REH cell (cell line): ENCODE results near the gene ANKRD11.

GRCh38 chr16:89277630-89278260 is 60.2 kb downstream of the ZNF778 start:
- PRO-cap: no peak

GRCh38 chr16:89285076-89285576 is 67.6 kb downstream of the ZNF778 start:
- PRO-cap: no peak

GRCh38 chr16:89286071-89286390 is 68.5 kb downstream of the ZNF778 start:
- PRO-cap: no peak

GRCh38 chr16:89300387-89301132 is 83.1 kb downstream of the ZNF778 start:
- PRO-cap: no peak

- PRO-cap: no peak
Measured at GRCh38 chr16:89318765-89319352, 101.4 kb downstream of the ZNF778 start.

DNA sequence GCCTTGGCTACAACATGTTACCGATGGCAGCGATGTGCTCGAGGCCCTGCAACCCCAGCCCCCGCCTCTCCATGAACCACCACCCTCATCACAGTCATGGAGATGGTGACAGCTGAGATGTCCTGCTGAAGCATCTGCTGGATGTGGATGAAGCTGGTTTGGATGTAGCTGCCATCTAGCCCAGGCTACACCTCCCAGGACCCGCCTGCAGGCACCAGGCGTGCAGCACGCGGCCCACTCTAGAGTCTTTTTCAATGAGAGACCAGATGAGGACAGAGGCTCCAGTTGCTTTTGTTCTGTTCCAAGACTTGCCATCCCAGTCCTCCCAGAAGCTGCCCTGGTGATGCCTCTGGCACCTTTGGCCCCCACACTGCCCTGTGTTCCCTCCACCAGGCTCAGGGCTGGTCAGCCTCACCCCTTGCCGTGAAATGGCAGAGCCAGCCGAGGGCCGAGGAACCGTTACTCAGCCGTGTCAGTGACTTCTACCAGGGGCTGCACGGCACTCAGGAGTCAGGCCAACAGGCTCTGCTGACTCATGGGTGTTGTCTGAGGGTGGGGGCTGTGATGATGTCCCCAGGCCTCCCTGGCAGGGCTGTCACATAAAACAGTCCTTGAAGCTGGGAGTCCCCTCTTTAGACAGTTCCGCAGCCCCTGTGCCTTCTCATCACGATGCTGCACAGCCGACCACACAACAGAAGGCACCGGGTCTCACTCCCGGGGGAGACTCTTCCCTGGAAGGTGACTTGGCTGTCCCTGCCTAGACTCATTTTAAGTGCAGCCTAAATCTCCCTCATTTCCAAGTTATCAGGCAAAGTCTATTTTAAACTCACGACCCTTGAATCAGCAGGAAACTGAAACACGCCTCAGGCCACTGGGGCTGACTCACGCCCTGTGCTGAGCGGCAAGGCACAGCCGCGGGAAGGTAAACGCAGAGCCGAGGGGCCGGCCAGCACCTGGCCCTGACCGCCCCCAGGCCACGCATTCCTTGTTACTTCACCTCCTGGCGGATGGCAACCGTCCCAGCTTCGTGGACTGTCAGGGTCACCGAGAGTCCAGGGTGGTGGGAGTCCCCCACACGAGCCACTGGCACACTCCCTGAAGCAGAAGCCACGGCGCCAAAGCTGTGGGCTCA is 102.4 kb downstream of the ZNF778 start:
- PRO-cap: no peak

DNA sequence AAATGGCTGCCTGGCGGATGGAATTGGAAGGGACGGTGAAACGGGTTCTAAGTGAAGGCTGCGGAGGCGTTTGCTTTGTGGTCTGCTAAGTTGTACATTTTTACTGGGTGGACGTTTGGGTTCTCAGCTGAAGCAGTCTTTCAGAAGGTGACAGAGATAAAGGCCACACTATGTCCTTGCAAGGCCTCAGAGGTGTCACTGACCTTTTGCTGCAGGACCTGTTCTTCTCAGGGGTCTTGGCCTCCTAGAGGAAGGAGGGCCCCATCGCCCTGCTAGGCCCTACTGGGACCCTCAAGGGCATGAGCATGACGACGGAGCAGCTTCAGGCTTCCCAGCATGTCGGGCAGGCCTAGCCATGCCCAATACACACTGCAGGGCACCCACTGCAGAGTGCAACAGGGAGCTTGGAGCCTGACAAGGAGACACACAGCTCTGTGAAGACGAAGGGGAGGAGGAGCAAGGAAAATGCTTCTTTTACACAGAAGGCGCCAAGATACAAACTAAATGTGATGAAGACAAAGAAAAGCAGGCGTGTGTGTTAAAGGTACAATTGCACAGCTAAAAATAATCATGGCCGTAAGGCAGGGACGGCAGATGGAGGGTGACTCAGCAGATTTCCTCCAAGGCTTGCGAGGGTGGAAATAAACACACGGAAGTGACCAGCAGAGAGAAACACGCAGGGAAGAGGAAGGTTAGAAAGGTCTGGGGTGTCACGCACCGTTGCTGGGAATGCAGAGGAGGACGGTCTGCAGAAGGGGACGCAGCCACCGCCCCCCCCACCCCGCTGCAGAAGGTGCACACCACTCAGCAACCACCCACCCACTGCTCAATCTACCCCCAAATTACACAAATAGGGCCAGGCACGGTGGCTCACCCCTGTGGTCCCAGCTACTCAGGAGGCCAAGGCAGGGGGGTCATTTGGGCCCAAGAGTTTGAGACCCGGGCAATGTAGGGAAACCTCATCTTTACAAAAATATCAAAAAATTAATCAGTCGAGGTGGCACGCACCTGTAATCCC is 108.4 kb downstream of the ZNF778 start:
- PRO-cap: unidirectional peak, plus-strand start at position 665 of the sequence

DNA sequence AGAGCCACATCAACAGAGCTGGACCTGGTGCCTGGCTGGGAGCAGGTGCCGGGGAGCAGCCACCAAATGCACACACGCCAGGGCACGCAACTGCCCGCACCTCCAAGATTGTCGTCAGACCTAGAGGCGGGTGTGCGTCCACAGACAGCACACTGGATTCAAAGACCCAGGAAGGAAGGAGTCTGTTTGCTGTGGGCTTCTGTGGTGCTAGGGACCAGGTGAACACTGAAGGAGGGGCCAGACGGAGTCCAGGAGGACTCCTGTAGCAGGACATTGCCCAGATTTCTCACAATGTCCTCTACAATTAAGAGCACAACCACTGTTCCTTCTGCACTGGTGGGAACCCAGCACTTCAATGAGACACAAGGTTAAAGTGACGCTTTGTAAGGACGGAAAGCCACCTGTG is 118.7 kb downstream of the ZNF778 start:
- PRO-cap: no peak

DNA sequence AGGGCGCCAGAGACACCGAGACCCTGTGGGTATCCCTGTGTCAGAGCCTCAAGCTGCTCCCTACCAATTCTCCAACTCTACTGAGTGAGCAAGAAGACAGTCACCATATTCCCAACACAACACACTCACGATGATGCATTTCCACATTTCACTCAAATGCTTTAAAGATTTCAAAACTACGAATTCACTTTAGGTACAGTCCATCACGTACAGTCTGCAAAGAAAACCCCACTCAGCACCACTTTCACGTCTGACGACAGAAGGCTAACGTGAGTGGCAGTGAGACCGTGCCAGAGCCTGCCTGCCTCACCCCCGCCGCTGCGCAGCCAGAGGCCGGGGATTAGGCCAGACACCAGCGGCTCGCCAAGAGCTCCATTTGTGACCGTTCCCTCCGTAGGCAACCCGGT is 104.9 kb downstream of the ANKRD11 start:
- PRO-cap: no peak

DNA sequence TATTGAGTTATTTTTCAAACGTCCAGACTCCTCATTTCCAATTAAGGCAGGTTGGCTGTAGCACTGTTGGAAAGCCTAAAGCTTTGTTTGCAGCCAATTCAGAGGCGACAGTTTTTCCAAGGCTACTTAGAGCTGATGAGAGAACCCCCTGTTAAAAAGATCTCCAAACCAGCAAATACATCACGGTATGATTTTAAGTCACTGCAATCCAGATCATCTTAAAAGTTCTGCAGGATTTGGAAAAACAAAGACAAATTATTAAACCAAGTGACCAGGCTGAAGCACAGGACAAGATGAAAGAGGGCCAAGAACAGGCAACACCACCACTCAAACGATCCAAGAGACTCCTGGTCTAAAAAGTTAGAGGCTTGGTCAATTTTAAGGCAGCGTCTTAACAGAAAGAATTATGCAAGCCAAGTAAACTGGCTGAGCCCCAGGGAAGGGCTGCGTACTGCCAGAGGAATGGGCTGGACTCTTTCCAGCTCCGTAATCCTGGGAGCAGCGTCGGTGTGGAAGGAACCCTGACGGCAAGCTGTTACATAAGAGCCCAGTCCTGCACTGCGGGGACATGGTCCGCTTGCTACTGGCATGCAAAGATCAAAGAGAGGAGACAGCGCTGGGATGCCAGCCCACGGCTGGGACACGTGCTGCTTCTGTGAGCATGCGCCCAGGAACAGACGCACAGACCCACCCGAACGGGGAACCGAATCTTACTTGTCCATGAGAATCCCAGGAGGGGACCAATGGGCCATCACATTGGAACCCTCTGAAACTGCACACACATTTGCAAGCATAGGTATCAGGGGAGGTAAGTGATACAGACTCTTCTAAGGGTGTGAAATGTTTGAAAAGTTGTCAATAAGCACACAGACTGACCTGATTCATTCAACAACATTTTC is 95.3 kb downstream of the ANKRD11 start:
- PRO-cap: no peak

DNA sequence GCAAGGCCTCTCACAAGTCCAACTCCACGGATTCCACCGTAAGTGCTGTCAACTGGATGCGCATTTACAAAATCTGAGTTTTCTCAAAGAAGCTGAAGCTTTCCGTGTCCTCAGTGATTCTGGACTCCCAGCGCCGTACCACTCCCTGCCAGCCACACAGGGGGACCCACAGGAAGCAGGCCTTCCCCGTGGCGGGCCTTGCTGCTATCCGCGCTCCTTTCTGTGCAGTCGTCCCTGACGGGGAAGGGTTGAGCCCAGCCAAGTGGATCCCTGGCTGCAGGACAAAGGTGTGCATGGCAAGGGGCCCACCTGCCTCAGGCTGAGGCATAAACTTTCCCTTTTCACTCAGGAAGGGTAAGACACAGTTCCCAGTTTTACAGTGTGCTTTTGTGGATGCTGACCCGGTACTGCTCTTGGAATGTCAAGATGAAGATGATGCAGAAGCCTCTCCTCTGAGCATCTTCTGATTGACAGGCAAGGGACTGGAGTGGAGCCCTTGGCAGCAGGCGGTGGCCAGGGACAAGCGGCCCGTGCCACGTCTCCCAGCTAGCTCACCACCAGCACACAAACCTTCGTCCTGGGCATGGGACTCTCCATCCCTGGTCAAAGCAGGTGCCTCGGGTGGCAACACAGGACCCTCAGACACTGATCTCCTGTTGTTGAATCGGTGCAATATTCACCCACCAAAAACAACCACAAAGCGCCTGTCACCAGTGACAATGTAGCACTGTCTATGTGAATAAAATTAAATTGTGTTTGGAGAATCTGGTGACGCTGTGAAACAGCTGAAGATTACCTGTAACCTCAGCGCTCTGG is 92.9 kb downstream of the ANKRD11 start:
- PRO-cap: no peak

DNA sequence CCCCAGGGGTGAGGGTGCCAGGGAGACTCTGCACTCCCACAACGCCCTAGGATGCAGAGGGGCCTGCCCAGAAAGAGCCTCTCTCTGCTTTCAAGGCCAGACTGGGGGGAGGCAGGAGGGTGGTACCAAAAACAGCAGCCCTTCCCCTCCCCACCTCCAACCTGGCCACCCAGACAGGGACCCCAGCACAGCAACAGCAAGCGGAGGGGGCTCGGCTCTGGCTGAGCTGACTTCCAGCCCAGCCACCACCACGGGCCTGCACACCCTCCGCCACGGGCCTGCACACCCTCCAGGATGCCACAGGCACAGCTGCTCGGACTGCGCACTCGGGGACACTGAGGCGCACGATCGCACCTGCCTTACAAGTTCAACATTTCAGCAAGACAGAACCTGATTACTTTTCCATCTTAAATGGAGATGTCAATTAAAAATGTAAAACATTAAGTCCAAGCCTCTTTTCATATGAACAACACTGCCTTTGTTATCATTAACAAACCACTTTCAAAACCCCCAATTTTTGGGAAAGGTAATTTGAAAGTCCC is 76.5 kb downstream of the ANKRD11 start:
- PRO-cap: no peak

DNA sequence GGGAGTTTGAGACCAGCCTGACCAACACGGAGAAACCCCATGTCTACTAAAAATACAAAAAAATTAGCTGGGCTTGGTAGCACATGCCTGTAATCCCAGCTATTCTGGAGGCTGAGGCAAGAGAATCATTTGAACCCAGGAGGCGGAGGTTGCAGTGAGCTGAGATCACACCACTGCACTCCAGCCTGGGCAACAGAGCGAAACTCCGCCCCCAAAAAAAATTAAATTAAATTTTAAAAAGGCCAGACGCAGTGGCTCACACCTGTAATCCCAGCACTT is 11.0 kb downstream of the ANKRD11 start:
- PRO-cap: no peak

DNA sequence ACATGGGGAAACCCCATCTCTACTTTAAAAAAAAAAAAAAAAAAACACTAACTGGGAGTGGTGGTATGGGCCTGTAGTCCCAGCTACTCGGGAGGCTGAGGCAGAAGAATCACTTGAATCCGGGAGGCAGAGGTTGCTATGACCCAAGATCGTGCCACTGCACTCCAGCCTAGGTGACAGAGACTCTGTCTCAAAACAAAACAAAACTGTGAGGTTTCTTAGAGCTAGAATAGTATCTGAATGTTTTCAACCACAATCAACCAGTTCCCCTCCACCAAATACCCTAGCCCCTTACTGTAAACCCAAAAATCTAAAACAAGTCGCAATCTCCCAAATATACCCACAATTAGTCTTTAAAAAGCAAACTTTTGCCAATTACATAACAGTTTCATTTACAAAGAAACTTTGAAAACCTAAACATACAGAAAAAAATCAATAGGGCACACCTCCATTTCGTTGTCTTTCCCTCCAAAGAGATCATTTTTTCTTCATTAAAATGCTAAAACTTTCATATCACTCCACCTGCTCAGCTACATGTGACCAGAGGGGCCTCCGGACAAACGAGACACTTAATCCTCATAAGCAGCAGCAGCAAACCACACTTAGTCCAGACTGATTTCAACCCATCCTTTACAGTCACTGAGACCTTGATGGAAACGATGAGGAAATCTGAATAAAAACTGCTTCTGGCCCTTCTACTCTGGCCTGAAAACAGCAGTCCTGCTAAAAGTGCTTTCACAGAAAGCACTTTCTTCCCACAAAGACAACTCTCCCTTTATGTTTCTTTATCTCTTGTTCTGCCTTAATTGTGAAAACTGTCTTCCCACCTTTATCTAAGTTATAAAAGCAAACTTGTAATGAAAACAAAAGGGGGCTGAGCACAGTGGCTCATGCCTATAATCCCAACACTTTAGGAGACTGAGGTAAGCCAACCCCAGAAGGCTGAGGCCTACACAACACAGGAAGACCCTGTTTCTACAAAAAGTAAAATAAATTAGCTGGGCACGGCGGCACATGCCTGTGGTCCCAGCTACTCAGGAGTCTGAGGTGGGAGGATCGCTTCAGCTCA is 4.7 kb downstream of the ANKRD11 start:
- PRO-cap: no peak

DNA sequence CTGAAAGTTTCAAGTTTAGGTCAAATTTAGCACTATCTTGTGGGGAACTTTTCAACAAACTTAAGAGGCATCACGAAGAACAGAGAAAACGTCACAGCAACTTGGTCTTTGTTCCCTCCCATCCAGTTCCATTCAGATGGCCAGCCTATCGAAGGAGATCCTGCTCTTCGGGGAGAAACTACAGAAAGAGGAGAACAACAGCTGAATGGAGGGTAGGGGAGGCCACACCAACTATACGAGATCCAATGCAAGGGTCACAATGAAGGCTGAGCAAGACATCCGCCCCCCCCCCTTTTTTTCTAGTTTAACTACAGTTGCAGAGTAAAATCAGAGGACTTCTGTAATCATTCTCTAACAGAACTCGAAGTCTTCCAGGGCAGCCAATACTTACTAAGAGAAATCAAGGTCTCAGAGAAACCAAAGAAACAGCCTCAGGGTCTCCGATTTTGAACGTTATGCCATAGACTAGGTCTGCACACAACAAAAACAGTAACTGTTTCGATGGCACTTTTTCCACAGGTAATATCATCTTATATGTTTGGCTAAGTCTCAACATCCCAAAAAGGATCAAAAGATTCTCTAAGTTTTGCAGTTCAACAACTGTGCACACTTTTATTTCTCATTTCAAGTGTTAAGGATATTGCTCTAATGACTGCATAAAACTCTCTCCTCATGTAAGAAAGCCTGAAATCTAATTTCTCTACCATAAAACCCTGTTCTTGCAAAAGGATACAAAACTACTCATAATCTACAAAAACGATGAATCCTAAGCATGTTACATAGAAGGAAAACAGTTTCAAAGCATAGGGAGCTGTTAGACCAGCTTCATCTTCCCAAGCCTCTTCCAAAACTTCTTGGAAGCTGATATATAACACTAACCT is 2.0 kb downstream of the ANKRD11 start:
- PRO-cap: unidirectional peak, plus-strand start at position 197 of the sequence; unidirectional peak, plus-strand start at position 347 of the sequence

- PRO-cap: bidirectional peak, plus-strand start at chr16:89490971, minus-strand start at chr16:89490561
Measured at GRCh38 chr16:89489967-89490753, at the start of gene ANKRD11. Gene ANKRD11, minus strand, starts transcription at chr16:89490561.

DNA sequence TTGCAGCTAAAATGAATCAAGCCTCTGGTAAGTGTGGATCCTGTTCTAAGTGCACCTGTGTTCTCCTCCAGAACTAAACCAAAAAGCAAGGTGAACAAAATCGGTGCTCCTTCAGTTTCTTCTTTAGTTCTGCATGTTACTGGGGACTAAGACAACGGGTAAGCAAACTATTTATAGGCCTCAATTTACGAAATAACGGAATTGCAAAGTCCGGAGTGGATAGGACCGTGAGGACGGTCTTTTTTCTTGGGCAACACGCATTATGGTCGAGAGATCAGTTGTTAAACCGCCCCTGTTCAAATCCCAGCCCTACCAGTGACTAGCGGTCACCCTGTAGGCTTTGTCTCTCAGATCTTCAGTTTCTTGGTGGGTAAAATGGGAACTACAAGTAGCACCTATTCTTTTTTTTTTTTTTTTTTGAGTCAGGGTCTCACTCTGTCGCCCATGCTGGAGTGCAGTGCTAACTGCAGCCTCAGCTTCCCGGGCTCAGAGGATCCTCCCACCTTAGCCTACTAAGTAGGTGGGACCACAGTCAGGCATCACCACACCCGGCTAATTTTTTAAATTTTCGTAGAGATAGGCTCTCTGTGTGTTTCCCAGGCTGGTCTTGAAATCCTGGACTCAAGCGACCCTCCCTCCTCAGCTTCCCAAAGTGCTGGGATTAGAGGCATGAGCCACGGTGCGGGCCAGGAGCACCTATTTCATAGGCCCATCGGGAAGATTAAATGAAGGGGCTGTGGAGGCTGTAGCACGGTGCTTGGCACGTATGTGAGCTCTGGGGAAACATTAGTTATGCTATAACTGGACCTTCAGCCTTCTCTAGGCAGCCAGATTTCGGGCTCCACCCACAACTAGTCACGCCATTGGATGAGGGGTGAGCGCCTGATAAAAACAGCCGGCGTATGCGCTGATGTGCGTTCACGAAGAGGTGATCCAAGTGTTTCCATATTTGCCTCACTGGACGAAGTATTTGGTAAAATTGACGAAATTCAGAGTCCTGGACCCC is 1.3 kb upstream of the ANKRD11 start:
- PRO-cap: unidirectional peak, minus-strand start at position 317 of the sequence

DNA sequence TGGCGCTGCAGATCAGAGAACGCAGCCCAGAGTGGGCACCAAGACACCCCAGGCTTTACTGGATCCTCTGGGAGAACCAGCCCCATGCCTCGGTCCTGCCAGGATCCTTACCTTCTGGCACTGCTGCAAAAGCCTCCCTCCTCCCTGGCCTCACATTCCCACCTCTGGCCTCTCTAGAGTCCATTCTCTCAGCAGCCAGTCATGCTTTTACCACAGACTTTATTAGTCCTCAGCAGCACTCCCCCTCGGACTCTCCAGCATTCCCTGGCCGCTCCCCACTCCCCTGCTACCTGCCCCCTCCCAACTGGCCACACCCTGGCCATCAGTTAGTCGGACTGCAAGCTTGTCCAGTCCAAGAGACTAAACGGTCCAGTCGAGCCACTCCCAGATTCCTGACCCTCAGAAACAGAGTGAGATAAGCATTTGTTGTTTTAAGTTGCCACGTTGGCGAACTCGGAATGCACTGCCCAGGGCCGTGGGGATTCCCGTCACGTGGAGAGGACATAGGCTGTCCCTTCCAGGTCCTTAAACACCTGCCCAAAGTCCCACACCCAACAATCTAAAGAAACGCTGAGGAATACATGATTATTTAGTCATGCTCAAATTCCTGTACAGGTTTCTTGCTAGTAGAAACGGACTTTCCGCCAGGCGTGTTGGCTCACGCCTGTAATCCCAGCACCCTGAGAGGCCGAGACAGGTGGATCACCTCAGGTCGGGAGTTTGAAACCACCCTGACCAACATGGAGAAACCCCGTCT is 5.9 kb upstream of the SPG7 start:
- PRO-cap: no peak

GRCh38 chr16:89613819-89614030 is 283 bp downstream of the DPEP1 start:
- PRO-cap: no peak

DNA sequence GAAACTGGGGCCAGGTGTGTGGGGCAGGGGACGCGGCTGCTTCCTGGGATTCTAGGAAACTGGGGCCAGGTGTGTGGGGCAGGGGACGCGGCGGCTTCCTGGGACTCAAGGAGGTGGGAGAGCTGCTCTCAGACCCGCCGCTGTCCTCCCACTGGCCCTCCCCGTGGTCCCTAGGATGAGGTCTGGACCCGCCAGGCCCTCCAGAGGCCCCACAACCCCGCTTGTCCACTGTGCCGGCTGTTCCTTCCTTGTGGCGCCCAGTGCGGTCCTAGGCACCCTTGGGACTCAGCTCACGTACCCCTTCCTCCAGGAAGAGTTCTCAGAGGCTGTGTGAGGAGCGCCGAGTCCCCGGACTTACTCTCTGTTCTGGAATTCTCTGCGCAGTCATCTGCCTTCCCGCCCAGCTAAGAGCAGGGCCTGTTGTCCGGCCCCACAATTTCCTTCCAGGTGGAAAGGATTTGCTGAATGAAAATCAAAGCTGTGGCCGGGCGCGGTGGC is 638 bp downstream of the DPEP1 start:
- PRO-cap: no peak